ENCODE data around the gene GATA6.

GRCh38 chr18:21163941-21164418 lies 52.4 kb upstream of the ROCK1 start:
- PRO-cap, 2 experiments: no peak in any of the 2 experiments

DNA sequence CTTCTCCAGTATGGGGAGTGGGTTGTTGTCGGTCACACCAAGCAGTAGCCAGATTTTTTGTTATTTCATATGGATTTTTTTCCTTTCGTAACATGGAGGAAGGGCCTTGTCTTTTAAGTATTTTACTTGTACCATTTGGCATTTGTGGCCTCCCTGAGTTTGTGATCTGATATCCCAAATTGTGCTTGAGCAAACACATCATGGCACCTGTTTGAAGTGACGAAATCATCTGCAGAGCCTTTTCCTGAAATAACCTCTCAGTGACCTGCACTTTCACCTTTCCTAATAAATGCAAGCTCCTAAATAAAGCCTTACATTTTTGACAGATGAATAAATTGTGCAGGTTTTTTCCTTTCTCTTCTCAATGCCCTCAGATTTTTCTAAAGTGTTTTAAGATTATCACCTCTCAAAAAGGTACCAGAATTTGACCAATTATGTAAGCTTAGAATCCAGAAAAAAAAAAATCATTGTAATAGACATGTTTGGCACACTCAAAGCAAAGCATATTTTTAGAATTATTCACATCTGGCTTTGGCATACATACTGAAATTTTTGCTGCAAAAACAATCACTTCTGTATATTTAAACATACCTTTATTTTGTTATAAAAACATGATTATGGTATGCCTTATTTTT lies 143.6 kb downstream of the ESCO1 start:
- PRO-cap, 2 experiments: no peak in any of the 2 experiments

DNA sequence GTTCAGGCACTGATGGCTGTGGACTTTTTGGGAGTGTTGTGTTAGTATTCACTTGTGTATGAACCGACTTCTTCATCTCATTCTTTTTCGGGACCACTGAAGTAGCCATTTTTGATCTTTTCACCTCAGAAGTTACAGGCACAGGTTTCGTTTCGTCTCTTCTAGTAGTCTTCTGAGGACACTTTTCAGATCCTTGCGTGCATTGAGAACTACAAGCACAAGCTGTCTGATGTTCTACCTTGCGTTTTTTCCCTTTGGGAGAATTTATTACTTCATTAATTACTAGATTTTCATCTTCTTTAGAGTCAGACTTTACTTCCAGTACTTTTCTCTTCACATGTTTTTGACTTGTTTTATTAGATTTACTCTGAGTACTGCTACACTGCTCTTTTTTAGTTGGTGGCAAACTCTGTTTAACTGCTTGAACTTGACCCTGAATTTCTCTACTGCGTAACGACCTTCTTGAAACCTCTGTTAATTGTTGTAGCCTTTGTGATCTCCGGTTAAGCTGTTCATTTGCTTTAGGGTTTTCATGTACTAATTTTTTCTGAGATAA lies 26.4 kb downstream of the ESCO1 start:
- PRO-cap, 2 experiments: no peak in any of the 2 experiments

DNA sequence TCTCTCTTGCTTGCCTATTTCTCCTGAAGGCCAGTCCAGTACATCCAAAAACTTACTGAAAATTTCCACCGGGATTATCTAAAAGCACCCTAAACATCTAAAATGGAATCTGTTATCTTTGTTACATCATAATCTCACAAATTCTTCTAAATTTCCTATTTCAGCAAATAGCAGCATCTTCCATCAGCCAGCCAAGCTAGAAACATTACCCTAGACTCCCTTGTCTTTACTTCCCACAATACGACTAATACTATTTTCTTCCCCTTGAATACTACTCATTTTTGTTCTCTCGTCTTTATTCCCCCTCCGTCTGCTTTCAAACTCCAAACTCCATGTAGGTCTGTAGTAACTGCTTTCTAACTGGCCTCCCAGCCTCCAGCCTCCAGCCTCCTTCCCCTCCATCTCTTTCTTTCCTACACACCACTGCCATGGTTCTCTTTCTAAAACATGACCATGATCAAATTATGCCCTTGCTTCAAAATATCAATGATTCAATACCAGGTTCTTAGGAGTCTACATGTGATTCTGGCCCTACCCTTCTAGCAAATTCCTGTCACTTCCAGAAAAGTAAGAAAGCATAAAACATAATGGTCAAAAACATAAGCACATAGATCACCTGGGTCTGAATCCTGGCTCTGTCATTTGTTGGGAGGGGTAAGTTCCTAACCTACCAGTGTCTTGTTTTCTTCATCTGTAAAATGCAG lies 23.3 kb downstream of the ABHD3 start:
- PRO-cap, 2 experiments: no peak in any of the 2 experiments

DNA sequence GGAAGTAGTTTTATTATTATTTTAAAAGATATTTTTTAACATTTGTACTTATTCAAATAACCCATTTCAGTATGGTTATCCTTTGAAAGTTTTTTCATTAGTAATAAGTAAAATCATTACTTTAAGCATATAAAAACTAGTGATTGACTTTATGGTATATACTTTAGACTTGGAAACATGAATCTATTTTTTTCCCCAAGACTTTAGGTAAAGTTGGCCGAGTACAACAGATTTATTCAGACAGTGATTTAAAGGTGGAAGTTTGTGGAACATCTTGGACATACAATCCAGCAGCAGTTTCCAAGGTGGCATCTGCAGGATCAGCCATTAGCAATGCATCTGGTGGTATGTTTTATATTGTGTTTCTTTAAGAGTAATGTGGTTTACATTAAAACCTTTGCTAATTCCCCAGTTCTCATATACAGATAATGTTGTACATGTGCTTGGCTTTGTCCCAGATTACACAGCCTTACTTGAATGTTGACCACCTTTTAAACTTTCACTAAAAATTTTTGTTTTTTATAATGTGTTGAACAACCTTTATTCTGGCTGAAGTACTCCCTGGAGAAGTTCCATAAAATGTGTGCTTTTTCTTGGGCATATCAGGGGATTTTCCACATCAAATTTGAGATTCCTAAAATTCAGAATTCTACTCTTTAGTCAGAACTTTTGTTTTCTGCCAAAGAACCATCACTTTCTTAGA lies 57.4 kb downstream of the MIB1 start:
- PRO-cap, 2 experiments: no peak in any of the 2 experiments

- PRO-cap, 2 experiments: no peak in any of the 2 experiments
Measured at GRCh38 chr18:22021739-22022062, 147.7 kb upstream of the GATA6 start.

GRCh38 chr18:22060626-22061015 lies 108.8 kb upstream of the GATA6 start:
- PRO-cap, 2 experiments: no peak in any of the 2 experiments

- PRO-cap, 2 experiments: no peak in any of the 2 experiments
Measured at GRCh38 chr18:22164389-22164911, 4.9 kb upstream of the GATA6 start.

DNA sequence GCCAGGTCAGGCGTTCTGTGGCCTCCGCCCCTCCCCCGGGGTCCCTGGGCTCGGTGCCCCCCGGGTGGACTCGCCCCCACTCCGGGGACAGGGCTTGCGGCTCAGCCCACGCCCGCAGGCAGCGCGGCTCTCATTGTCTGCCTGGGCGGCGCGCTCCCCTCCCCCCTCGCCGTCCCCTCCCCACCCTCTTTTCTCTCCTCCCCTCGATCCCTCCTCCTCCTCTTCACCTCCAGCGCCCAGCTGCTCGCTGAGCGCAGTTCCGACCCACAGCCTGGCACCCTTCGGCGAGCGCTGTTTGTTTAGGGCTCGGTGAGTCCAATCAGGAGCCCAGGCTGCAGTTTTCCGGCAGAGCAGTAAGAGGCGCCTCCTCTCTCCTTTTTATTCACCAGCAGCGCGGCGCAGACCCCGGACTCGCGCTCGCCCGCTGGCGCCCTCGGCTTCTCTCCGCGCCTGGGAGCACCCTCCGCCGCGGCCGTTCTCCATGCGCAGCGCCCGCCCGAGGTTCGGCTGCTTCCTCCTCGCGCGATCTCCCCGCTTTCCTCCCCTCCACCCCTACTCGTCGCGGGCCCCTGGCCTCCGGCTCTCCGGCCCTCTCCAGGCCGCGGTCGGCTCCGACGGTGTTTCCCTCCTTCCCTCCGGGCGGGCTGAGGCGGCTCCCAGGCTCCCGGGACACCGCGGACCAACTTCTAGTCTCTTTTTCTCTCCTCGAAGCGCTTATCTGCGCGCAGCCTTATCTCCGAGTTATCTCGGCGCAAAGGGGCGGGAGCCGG lies at the start of gene GATA6:
GATA6 (plus strand) TSS at position 408 of the 770 bp plus-strand sequence.
- PRO-cap, 2 experiments: peak in 2 of 2 experiments; most common plus-strand start position 381 of the sequence (in 2)

GRCh38 chr18:22254068-22254434 lies 84.7 kb downstream of the GATA6 start:
- PRO-cap, 2 experiments: no peak in any of the 2 experiments

GRCh38 chr18:22267238-22268215 lies 98.1 kb downstream of the GATA6 start:
- PRO-cap, 2 experiments: no peak in any of the 2 experiments

DNA sequence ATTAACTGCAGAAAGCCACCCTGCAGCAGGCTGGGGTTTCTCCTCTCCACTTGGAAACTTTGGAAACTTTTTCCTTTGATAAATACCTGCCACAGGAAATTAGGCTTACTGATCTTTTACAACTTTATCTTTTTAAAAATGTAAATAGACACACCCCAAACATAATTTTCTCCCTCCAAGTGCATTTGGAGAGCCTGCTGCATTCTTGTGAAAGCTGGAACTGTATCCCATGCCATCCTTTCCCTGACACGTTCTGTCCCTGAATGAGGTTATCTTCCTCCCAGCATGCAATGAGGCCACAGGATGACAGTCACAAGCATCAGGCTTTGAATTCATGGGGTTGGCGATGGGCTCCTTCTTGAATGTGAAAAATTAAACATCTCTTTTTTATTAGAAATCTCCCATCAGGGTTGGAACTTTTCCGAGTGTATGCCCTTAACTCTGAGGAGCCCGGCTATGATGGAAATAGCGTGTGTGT lies 77.8 kb downstream of the CTAGE1 start:
- PRO-cap, 2 experiments: no peak in any of the 2 experiments

GRCh38 chr18:22424499-22425024 lies 6.8 kb upstream of the CTAGE1 start:
- PRO-cap, 2 experiments: no peak in any of the 2 experiments

GRCh38 chr18:22427871-22428208 lies 10.1 kb upstream of the CTAGE1 start:
- PRO-cap, 2 experiments: no peak in any of the 2 experiments

- PRO-cap, 2 experiments: no peak in any of the 2 experiments
Measured at GRCh38 chr18:22428209-22428596, 10.5 kb upstream of the CTAGE1 start.

DNA sequence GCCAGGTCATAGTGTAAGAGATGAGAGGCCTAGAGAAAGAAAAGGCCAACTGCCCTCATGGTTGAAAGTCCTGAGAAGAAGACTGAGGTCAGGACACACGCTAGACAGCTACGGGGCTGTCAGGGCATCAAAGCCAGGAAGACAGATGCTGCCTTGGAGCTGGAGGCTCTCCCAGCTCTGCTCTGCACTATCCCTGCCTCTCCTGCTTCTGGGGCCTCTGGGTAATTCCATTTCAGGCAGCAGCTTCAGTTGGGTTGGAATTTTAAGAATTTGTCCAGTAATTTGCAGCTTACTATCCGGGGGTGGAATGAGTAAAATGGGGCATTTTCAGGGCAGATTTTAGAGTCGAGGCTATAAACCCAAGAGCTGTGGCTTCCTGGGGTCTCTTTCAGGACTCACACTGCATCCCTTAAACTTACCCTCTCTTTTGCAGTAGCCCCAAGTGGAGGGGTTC lies 76.2 kb upstream of the CTAGE1 start:
- PRO-cap, 2 experiments: no peak in any of the 2 experiments

DNA sequence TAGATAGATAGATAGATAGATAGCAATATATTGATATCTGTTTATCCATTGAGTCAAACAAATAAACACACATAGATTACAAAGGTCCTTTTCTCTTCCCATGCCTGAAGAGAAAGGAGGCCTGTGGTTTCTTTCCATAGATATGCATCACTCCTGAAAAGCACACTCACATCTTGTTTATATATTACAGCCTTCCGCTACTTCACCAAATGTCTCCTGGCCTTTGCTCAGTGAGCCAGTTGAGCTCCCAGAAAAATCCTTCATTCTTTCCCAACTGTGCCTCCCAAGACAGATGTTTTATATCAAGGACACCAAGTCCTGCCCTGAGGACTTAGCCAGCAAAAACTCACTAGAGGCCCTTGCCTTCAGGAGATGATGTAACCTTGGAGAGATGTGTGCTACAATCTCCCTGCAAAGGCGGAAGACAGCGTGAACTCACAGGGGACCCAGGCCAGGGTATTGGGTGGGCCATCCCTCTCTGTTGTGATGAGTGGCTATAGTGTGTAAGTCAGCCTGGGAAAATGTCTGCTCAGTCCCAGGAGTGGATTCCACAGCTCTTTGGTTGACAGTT lies 86.0 kb upstream of the CTAGE1 start:
- PRO-cap, 2 experiments: no peak in any of the 2 experiments

GRCh38 chr18:22517311-22517893 lies 99.7 kb upstream of the CTAGE1 start:
- PRO-cap, 2 experiments: no peak in any of the 2 experiments

- PRO-cap, 2 experiments: no peak in any of the 2 experiments
Measured at GRCh38 chr18:22625396-22625876, 207.7 kb upstream of the CTAGE1 start.

DNA sequence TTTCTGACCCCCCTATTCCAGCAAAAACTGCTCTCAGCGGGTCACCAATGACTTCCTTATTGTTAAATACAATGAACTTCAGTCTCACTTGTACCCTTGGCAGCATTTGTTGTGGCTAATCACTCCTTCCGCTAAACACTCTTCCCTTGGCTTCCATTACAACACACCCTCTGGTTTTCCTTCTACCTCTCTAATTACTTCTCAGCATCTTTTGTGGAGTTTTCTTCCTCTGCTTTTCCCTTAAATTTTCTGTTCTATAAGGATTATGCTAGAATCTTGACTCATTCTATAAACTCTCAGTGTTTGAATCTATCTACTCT lies 111.0 kb upstream of the RBBP8 start:
- PRO-cap, 2 experiments: no peak in any of the 2 experiments

Measured in psoas muscle (tissue), 2 donors.